Metastatic Breast Carcinoma in the Brain (tissue), 10 donors: ENCODE results near the gene VCL.

DNA sequence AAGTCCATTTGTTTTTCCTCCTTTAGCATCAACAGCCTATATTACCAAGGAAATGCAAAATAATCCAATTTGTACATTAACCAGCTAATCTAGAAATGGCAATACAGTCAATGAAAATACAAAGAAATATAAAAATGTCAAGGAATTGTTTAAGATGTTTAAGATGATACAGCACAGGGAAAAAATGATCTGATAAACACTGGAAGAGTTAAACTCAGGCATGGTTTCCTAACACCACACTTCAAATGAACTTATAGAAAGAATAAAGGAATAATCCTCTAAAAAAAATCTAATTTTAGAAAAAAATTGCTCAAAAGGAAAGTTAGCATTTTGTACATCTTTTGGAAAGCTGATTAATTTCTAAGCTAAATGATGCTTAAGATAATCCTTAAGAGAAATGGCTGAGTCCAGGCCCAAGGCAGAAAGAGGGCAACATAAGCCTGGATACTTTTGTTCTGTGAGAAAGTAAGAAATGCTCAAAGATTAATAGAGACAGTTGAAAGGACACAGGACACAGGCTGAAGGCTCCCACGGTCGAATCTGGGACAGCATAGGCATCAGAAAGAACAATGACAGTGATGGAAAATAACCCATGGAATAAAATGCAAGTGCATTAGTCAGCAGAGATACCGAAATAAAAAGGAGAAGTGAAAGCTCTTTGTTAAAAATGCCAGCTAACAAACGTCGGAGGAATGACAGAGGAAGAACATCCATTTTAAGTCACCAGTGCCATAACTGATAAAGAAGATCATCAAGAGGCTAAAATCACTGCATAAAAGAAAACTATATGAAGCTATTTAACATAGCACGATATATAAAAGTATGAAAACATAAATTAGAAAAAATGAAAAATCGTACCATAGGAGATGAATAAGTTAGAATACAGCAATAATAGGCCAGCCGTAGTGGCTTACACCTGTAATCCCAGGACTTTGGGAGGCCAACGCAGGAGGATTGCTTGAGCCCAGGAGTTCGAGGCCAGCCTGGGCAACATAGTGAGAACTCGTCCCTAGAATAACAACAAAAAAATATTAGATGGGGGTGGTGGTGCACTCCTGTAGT, 19.6 kb upstream of the AGAP5 start:
- PRO-cap, 10 experiments, result peak in 1 of 10 experiments; most common plus-strand start position 677 of the sequence (in 1); most common minus-strand start position 542 of the sequence (in 1)

DNA sequence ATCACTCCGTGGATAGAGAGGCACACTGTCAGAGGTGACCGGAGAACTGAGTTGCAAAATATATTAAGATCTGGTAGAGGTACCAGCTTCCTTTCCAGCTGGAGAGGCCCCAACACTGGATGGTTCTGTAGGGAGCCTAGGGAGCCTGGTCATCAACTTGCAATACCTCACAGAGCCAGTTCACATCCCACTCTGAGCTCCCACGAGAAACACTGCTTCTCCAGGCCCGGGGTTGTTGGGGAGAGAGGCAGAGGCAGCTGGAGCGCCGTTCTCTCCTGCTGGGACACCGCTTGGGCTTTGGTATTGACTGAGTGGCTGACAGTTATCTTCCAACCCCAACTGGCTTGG, 436 bp upstream of the FUT11 start:
- PRO-cap, 10 experiments, result no peak in any of the 10 experiments

GRCh38 chr10:73908978-73909767, 1.8 kb upstream of the PLAU start:
- PRO-cap, 10 experiments, result peak in 3 of 10 experiments; most common plus-strand start chr10:73909207 (in 3)

GRCh38 chr10:73910034-73910414, 908 bp upstream of the PLAU start:
- PRO-cap, 10 experiments, result no peak in any of the 10 experiments

GRCh38 chr10:73997609-73998448, at the start of gene VCL:
VCL (plus strand) TSS chr10:73998116.
- PRO-cap, 10 experiments, result peak in 10 of 10 experiments; most common plus-strand start chr10:73998116 (in 8); most common minus-strand start chr10:73997734 (in 10)

DNA sequence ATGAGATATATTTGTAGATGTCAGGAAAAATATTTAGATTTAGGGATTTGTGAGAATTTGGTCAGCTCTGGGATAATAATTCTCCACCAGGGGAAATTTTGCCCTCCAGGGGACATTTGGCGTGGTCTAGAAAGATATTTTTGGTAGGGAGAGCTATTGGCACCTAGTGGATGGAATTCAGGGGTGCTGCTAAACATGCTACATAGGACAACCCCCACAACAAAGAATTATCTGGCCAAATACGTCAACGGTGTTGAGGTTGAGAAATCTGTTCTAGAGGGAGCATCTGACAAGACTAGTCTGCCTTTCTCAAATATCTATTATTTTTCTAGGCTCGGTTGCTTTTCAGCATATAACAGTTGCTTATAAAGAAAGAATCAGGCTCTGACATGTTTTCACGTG, 2.1 kb downstream of the ADK start:
- PRO-cap, 10 experiments, result no peak in any of the 10 experiments

GRCh38 chr10:74168959-74169351, 17.9 kb downstream of the ADK start:
- PRO-cap, 10 experiments, result no peak in any of the 10 experiments

DNA sequence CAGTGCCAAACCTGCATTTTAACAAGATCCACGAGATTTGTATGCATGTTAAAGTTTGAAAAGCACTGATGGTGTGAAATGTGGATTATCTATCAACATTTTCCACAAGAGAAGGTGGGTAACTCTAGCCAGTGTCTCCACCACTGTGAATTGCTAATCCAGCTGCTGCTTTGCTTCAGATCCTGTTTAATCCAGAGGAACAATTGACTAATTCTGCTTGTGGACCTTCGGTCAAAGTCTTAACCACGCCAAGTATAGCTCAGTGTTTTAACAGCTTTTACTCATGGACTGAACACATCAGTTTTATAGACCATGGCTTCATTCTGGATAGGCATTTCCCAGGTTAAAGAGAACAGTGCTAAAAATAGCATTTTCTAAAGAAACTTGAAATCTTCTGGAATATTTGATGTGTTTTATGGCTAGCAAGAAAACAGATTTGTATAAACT, 23.5 kb downstream of the ADK start:
- PRO-cap, 10 experiments, result no peak in any of the 10 experiments

GRCh38 chr10:74418630-74419019, 267.6 kb downstream of the ADK start:
- PRO-cap, 10 experiments, result no peak in any of the 10 experiments

DNA sequence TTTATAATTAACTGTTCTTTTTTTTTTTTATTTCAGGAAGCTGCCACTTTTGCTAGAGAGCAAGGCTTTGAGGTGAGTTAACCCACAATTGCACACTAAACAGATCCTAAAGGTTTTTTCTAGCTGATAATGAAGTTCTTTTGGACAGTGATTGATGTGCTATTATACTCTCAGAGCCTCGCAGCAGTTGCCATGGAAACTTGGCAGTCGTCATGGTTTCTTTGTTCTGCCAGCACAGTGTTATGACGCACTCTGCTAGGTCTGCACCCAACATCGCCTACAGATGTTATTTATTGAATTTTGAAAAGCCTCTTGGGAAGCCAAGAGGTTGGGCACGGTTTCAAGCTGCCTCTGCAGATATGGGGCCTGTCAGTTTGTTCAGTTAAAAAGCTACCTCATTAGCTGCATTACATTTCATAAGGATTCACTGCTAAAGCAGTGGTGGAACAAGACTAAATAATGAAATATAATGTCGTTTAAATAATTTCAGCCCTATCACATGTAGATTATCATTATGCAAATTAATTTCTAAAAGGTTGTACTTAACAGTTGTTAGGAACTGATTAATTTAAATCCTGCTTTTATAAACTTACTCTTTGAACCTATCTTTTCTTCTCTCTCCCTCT, 237.0 kb upstream of the KAT6B start:
- PRO-cap, 10 experiments, result peak in 1 of 10 experiments; most common plus-strand start position 304 of the sequence (in 1)

DNA sequence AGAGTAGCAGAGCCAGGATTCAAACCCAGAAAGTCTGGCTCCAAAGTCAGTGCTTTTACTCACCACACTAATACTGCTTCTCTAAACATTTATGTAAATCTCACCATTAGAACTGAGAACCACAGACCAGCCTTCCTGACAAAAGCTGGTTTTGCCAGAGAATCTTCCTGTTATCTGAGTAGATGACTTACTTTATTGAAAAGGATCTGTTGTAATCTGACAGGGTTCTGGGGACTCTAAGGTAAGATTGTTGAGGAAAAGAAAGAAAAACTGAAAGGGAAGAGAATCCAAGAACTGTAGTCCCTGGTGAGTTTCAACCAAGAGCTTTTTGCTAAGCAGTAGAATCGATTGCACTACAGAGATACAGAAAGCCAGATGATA, 153.5 kb upstream of the KAT6B start:
- PRO-cap, 10 experiments, result no peak in any of the 10 experiments

DNA sequence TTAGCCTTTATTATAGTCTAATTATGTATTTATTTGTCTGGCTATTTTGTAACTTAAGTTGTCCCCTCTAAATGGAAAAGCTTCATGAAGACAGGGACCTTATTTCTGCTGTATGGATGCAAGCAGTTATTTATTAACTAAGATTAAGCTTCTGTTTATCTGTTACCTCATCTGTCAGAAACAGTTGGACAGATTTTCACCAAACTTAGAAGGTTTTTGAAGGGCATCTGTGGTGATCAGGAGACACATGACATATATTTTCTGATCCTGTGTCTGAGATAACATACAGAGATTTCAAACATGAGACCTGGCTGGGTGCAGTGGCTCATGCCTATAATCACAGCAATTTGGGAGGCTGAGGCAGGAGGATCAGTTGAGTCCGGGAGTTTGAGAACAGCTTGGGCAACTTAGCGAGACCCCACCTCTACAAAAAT, 43.3 kb downstream of the KAT6B start:
- PRO-cap, 10 experiments, result no peak in any of the 10 experiments

DNA sequence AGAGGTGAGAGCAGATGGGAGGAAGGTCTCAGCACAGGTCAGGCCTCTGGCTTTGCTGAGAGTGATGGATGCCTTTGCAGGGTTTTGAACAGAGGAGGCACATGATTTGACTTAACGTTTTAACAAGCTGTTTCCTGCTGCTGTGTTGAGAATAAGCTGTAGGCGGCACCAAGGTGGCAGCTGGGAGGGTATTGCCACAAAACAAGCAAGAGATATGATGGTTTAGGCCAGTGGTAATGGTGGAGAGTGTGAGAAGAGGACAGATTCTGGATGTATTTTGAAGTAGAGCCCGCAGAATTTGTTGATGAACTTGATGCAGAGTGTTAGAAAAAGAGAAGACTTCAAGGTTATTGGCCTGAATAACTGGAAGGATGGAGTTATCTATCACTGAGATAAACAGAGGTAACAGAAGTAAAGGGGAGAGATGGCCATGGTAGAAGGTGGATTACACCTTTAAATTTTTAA, 97.4 kb downstream of the KAT6B start:
- PRO-cap, 10 experiments, result no peak in any of the 10 experiments

DNA sequence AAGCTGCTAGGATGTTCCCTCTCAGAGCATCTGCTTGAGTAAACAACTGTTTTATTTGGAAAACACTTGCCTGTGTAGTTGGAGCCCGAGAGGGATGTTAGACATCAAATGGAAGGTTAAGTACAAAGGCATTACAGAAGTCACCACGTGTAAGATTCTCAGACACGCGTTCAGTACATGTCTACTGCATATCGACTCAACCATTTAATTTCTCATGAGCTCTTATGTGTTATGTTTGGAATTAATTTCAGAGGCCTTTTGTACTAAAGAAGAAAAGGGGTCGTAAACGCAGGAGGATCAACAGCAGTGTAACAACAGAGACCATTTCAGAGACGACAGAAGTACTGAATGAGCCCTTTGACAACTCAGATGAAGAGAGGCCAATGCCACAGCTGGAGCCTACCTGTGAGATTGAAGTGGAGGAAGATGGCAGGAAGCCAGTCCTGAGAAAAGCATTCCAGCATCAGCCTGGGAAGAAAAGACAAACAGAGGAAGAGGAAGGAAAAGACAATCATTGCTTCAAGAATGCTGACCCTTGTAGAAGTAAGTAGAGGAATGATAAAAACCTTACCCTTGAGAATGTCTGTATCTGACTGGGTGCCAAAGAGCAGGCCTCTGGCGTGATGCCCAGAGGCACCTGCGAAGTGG, 48.6 kb downstream of the DUSP29 start:
- PRO-cap, 10 experiments, result no peak in any of the 10 experiments

GRCh38 chr10:75375895-75376353, 25.6 kb downstream of the ZNF503 start:
- PRO-cap, 10 experiments, result no peak in any of the 10 experiments

- PRO-cap, 10 experiments, result peak in 2 of 10 experiments; most common plus-strand start chr10:75428735 (in 2)
Measured at GRCh38 chr10:75428405-75429029, 2.9 kb upstream of the LRMDA start.

GRCh38 chr10:75654571-75654983, 223.2 kb downstream of the LRMDA start:
- PRO-cap, 10 experiments, result no peak in any of the 10 experiments

GRCh38 chr10:75664256-75664748, 232.9 kb downstream of the LRMDA start:
- PRO-cap, 10 experiments, result no peak in any of the 10 experiments

DNA sequence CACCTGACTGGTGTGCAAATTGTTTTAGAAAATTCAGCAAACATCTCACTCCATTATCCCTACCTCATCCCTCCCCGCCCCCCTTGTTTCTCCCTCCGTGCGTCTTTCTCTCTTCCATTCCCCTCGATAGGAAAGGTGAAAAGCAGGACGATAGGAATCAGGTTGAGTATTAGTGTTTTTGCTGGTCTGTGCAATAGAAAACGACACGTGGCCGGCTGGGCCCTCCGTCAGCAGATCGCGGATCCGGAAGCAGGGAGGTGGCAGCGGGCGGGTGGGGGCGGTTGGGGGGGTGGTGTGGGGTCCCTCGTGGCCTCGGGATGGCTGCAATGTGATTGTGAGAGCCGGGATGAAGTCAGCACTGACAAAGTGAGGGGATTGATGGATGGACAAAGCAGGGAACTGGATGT, 280.7 kb downstream of the LRMDA start:
- PRO-cap, 10 experiments, result peak in 5 of 10 experiments; most common plus-strand start position 231 of the sequence (in 5)

- PRO-cap, 10 experiments, result no peak in any of the 10 experiments
Measured at GRCh38 chr10:75847132-75847661, 415.8 kb downstream of the LRMDA start.